Measurements from ENCODE around the gene N6AMT1.

DNA sequence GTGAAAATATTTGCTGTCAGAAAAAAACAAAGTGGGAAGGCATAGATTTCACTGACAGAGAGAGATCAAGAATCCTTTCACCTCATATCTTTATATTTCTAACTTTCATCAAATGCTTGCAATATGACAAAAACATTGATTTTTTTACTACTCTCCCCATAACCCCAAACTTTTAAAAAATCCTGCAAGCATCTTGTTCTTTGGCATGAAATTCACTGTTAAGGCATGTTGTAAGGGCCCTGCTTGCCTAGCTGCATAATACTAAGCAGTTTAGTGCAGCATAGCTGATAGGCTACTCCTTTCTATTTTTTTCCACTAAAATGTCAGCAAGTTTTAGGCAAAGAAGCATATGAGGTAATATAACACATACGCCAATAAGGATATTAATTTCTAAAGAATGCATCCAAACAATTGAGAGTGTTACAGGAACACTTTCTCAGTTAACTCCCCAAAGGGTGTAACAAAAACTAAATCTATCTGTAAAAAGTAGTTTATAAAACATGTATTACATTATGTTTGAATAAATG is 340.4 kb upstream of the ADAMTS5 start:
- PRO-cap = no peak

- PRO-cap = no peak
Measured at GRCh38 chr21:28099250-28099698, 785.9 kb downstream of the N6AMT1 start.

DNA sequence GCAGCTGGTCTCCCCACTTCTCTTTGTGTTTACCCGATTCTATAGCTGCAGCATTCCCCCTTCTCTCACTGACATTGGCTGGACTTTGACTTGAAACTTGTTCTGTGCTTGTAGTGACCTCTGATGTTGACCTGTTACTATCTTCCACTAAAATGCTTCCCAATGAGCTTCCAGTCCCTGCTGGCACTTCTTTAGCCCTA is 545.8 kb downstream of the N6AMT1 start:
- PRO-cap = no peak

GRCh38 chr21:28393154-28393696 is 491.9 kb downstream of the N6AMT1 start:
- PRO-cap = no peak

DNA sequence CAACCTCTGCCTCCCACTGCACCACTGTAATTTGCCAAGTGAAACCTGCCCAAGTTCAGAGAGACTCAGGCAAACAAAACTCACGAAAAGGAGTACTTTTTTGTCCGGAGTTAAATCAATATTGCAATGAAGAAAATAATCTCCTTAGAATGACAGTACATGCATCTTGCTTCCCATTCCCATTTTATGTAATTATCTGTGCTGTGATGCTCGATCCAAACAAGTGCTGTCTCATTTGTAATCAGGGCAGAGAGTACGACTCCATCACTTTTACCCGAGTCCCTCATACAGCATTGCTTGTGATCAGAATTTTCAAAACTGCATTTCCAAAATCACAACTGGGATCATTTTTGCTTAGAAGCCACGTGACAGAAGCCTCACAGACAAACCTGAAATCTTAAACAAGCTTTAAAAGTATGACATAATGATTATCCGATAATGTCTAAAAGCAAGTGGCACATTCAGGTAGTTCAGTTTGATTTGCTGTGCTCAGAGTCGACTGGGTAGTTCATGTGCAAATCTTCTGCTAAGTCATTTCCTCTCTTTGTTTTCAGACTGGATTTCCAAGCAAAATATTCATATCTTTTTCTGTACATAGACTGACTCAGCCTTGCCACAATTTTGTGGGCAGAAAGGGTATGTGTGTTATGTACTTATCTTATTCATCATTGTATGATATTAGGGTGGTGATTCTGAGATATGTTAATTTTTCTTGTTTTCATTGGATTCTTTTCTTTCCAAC is 248.4 kb downstream of the N6AMT1 start:
- PRO-cap = no peak

DNA sequence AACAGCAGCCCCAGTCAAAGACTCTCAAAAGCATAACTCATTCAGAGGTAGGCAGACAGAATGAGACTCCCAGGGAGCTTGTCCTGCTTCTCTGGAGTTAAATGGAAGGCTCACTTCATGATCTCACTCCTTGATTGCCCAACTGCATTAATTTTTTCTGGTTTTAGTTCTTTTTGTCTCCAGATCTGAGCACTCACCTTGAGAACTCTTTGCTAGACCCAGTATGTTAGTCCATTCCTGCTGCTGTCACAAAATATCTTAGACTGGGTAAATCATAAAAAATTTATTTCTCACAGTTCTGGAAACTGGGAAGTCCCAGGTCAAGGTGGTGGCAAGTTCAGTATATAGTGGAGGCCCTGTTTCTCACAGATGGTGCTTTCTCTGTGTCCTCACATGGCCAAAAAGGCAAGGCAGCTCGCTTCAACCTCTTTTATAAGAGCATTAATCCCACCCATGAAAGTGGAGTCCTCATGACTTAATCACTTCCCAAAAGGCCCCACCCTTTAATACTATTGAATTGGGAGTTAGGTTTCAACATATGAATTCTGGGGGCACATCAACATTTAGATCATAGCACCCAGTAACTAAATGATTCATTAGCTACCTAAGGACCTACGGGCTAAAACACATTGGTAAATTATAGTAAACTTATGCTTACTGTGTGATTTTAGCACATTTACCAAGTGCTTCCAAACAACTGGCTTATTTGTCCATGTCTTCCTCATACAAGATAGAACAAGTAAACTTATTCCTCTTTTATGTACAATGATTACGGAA is 210.5 kb downstream of the N6AMT1 start:
- PRO-cap = no peak

DNA sequence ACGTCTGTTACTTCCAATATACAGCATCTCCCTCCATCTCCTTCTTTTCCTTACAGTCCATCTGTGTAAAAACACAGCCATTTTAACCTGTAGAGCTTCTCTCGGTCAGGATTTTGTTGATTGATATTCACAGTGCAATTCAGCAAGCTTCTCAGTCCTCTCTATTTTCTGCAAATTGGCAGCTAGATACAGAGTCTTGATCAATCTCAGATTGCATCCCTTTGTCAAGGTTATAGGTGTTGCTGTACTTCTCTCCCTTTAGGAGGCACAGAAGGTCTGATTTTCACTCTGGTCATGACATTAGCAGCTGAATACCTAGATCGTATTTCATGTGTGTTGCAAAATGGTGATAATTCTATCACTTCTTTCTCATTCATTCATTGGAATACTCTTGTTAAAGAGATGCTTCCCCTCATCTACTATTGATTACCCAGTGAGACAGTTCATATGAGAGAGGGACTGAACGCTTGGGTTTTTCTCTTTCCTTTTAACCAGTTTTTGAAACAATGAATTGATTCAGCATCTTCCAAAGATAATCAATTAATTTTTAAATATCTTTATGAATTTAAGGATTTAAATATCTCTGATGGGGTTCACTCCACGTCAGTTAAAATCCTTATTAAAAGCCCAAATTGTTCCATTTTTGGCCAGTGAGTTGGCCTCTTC is 194.2 kb downstream of the N6AMT1 start:
- PRO-cap = no peak

- PRO-cap = no peak
Measured at GRCh38 chr21:28770412-28771397, 114.5 kb downstream of the N6AMT1 start.

DNA sequence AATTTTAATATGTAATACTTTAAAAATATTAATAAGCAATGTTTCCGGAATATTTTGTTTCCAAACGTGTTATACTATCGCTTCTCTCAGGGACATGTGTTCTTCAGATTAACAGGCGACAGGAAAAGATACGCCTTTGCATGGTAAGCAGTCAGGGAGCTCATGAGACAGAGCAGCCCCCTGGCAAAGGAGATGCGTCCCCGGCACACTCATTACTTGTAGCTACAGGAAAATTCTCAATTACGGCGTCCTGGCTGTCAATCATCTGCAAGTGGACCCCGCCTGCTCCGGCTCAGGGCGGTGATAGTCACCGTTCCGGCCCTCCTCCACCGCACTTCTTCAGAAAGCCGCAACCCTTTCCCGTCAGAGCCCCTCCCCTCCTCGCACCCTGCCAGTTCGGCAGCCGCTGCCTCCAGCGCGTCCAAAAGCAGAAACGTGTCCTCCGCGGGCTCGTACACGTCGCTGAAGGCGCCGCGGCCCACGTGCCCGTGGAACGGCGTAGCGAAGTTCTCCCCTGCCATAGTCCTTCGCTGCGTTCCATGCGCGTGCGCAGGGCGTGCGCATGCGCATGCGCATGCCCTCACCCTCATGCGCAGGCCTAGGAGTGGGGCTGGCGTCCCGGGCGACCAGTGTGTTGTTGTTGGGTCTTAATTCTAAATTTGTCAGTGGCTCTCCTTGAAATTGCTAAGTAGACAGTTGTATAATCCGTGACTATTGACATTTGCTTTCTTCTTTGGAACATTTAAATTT is at the start of gene N6AMT1:
Gene N6AMT1, minus strand, starts transcription at position 543 of the 750 bp plus-strand sequence.
- PRO-cap = bidirectional peak, plus-strand start at position 278 of the sequence, minus-strand start at position 214 of the sequence; bidirectional peak, plus-strand start at position 430 of the sequence, minus-strand start at position 413 of the sequence; bidirectional peak, plus-strand start at position 603 of the sequence, minus-strand start at position 541 of the sequence

DNA sequence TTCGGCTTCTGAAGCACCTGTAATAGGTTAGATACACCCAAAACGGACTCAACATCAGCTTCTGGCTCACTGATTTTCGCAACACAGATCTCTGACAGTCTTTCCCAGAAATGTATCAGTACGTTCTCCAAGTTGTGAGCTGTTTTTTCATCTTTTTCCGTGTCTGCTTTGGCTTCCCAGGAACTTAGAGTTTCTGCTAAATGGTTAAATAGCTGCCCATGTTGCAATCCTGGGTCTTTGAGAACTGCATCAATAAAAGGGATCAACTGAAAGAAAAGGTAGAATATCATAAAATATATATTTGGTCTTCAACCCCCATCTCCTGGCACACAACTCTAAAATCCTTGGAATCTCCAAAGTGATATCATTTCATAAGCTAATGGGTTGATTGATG is 25.8 kb downstream of the LTN1 start:
- PRO-cap = no peak

GRCh38 chr21:28984534-28985154 is 8.0 kb downstream of the LTN1 start:
- PRO-cap = no peak

GRCh38 chr21:28991975-28992518 is 630 bp downstream of the LTN1 start:
- PRO-cap = no peak

GRCh38 chr21:29000055-29000734 is 7.5 kb upstream of the LTN1 start:
- PRO-cap = no peak

GRCh38 chr21:29018170-29018462 is 1.0 kb downstream of the RWDD2B start:
- PRO-cap = no peak

DNA sequence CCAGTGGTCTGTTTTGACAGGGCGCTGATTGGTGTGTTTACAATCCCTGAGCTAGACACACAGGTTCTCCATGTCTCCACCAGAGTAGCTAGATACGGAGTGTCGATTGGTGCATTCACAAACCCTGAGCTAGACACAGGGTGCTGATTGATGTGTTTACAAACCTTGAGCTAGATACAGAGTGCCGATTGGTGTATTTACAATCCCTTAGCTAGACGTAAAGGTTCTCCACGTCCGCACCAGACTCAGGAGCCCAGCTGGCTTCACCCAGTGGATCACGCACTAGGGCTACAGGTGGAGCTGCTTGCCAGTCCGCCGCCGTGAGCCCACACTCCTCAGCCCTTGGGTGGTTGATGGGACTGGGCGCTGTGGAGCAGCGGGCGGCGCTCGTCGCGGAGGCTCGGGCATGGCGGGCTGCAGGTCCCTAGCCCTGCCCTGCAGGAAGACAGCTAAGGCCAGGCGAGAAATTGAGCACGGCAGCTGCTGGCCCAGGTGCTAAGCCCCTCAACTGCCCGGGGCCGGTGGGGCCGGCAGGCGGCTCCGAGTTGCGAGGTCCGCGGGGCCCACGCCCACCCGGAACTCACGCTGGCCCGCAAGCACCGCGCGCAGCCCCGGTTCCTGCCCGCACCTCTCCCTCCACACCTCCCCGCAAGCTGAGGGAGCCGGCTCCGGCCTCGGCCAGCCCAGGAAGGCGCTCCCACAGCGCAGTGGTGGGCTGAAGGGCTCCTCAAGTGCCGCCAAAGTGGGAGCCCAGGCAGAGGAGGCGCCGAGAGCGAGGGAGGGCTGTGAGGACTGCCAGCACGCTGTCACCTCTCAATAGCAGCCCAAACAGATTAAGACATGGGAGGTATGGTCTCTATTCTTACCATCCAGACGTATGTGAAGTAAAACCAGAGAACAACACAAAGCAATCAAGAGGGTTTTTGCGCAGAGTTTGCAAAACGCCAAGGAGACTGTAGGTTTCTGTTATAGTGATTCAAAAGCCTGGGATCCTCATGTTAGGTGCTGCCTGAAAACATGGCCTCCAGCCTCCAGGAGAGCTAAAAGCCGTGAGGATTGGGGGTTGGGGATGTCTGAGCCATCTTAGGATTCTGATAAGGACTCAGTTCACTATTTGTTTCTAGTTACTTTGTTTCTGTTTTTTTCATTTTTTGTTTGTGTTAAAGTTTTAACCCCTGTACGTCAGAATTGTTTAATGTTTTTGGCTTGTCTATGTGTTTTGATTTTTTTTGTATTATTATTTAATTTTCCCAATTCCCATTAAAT is 3.9 kb upstream of the CCT8 start:
- PRO-cap = unidirectional peak, plus-strand start at position 82 of the sequence; unidirectional peak, plus-strand start at position 248 of the sequence

- PRO-cap = no peak
Measured at GRCh38 chr21:29194438-29194806, 64.0 kb downstream of the MAP3K7CL start.

DNA sequence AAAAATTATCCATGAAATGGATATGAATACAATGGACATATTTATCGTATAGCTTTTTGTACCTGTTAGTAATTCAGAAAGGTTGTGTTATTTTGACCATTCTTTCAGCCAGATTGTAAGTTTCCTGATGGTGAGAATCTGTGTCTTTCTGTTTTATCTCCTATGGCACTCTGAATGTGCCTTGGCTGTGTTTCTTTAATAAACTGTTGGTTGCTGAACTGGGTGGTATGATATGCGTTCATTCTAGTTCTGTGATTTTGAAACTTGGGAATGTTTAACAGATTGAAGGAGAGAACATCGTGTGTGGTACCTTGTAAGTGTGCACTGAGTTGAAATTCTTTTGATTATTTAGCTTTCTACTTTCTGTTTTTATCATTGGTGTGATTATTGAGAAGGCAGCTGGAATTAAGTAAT is 4.5 kb downstream of the BACH1 start:
- PRO-cap = no peak

- PRO-cap = no peak
Measured at GRCh38 chr21:29325878-29326437, 27.2 kb downstream of the BACH1 start.

DNA sequence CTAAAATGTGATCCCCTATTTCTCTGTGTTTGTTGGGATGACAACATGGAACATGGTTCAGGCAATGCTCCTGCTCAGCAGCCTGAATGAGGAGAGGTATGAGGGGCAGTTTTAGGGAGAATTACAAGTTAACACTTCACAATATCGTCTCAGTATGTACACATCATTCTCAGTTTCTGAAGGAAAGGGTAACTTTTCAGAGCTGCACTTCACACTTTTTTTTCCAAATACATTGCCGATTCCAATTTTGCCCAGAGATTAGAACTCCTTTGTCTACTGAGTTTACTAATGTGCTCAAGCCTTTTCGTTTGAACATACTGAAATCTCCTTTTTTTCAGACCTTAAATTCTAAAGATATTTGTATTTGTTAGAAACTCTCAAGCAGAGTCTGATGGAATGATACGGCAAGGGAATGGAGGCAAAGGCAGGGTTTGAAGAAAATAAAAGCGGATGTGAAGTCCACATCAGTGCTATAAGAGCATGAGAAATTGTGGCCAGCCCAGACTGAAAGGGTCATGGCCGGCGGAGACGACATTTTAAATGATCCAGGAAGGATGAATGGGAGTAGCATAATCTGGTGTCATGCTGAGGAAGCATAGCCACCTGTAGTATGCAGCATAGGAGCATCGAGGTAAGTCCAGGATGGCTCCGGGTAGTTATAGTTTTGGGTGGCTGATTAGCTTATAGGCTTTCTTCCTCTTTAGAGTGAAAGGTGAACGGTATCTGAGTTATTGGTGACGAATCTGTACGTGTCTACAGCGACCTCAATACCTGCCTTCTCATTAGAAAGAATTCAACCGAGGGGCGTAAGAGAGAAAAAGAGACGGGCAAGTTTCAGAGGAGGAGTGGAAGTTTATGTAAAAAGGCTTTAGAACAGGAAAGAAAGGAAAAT is 129.1 kb downstream of the BACH1 start:
- PRO-cap = no peak

DNA sequence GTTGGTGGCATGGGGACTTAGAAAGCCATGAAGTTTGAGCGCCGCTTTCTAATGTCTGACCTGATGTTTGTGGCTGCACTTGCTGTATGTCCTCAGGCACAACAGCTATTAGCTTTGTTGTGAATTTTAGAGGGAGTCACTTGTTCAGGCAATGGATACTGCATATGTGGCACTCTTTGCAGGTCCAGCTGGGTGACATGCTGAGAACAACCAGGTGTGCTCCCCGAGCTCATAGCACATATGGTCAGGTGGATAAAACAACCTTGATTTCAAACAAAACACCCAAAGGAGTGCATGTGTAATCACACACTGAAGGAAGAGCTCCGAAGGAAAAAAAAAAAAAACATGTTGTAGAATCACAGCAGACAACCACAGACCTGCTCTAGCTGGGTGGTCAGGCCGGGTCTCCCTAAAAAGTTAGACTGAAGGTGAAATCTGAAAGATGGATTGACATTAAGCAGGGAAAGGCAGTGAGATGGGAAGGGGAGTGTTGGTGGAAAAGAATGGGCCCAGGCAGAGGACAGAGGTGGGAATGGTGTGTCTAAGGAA is 178.7 kb downstream of the BACH1 start:
- PRO-cap = no peak

All from progenitor cell of endocrine pancreas (in vitro differentiated cells).